NALM6 (cell line): ENCODE data around the gene STARD10.

- PRO-cap = no peak
Measured at GRCh38 chr11:70641453-70641899, 243.1 kb downstream of the CTTN start.

DNA sequence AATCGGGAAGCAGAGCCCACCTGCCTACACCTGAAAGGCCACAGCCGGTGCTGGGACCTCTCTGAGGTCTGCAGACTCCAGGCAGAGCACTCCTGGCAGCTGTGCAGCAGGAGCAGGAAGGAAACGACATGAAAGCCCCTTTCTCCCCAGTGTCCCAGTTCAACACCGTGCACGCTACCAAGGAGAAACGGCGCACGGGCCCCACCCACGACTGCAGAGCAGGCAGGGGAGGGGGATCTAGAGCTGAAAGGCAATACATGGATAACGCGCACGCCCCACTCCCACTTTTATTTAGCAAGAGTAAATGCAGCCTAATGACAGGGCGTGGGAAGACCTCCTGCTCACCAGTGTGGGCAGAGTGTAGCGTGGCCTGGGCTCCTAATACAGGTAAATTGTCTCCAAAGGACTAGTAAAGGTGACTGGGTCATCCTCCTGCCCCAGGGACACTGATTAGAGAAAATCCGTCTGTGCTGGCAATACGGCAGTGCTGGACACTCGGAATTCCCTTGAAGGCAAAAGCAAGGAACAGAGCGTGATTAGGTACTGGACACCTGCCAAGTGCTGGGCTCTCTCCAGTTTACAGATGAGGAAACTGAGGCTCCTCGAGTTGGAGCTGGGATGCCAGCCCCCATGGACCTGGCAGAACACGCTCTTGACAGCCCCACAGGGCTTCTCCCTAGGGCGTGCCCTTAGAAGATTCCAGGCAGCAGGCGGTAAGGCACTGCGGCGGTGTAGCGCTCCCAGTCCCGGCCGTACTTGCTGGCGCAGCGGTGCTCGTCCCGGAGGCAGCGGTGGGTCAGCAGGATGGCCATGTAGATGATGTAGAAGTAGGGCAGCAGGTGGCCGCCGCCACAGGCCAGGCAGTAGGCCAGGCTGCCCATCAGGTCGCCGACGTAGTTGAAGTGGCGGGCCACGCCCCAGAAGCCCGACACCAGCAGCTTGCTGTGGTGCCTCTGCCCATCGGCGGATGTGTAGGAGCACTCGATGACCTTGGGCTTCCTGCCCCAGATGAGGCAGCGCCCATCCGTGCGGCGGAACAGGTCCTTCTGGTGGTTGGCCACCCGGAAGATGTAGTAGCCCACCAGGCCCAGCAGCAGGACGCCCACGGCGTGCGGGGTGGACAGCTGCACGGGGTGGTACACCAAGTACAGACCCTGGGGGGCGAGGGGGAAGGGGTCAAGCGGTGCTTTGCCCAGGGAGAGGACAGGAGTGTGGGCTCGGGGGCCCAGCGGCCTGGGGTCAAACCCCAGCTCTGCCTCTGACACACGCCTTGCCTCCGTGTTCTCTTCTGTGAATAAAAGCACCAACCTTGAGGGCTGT is 13.0 kb downstream of the DHCR7 start:
- PRO-cap = no peak

DNA sequence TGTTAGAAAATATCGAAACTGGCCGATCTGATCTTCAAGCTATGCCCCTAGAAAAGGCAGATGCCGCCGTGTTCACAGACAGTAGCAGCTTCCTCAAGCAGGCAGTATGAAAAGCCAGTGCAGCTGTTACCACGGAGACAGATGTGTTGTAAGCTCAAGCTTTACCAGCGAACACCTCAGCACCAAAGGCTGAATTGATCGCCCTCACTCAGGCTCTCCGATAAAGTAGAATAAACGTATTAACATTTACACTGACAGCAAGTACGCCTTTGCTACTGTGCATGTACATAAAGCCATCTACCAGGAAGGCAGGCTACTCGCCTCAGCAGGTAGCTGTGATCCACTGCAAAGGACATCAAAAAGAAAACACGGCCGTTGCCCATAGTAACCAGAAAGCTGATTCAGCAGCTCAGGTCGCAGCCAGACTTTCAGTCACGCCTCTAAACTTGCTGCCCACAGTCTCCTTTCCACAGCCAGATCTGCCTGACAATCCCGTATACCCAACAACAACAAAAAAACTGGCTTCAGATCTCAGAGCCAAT is 122.8 kb upstream of the DEFB108B start:
- PRO-cap = no peak

DNA sequence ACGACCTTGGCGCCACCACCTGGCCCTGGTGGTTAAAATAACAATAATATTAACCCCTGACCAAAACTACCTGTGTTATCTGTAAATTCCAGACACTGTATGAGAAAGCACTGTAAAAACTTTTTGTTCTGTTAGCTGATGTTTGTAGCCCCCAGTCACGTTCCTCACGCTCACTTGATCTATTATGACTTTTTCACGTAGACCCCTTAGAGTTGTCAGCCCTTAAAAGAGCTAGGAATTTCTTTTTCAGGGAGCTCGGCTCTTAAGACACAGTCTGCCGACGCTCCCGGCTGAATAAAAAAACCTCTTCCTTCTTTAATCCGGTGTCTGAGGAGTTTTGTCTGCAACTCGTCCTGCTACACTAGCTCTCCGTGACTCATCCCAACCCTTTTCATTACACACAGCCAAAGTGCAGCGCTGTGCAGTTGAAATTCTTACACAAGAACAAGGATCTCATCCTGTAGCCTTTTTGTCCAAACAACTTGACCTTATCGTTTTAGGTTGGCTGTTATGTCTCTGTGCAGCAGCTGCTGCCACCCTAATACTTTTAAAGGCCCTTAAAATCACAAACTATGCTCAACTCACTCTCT is 83.8 kb upstream of the DEFB108B start:
- PRO-cap = no peak

DNA sequence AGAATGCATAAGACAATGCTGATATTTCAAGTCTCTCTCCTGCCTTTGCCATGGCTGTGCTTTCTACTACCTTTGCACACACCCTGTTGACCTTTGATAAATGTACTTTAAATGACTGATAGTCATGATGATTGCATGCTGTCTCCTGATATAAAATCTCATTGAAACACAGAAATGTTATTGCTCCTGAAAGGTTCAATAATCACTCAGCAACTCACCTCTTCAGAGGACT is 183 bp upstream of the DEFB131B start:
- PRO-cap = no peak

- PRO-cap = no peak
Measured at GRCh38 chr11:71903378-71903843, 25.0 kb downstream of the XNDC1N start.

DNA sequence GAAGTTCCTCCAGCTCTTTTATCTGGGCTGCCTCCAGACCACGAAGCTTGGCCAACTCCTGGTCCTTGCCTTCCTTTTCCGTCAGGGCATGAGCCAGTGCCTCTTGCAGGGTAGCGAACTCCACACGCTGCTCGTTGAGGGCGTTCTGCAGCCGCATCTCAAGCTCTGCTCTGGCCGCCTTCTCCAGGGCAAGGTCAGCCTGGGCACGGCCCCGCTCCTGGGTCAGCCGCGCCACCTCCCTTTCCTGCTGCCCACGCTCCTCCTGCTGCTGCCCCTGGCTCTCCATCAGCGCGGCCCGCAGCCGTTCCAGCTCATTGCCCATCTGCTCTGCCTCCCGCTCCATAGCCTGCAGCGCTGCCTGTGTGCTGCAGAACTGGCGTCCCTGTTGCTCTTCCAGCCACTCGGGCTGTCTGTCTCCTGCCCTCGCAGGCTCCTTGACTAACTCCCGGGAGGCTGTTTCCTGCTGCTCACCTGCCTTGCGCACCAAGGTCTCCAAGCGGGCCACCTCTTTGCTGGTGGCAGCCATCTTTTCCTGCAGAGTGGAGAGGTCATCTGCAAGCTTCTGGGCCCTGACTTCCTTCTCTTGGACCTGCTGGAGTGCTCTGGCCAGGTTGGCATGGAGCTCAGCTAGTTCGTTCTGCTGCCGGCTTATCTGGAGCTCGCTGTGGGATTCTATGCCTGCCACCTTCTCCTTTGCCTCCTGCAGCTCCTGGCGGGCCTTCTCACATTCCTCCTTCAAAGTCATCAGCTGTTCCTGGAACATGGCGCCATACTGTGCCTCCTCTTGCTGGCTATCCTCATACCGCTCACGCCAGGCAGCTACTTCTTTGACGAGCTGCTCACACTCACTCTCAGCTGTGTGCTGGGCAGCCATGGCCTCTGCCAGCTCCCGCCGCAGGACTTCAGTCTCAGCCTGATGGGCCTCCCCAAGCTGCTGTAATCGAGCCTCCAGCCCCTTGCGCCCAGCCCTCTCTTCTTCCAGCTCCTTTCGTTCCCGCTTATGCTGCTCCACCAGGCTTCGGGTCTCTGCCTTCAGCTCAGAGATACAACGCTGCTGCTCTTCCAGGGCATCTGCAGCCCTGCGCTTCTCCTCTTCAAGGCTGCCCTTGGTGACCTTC is 15.9 kb downstream of the IL18BP start:
- PRO-cap = no peak

DNA sequence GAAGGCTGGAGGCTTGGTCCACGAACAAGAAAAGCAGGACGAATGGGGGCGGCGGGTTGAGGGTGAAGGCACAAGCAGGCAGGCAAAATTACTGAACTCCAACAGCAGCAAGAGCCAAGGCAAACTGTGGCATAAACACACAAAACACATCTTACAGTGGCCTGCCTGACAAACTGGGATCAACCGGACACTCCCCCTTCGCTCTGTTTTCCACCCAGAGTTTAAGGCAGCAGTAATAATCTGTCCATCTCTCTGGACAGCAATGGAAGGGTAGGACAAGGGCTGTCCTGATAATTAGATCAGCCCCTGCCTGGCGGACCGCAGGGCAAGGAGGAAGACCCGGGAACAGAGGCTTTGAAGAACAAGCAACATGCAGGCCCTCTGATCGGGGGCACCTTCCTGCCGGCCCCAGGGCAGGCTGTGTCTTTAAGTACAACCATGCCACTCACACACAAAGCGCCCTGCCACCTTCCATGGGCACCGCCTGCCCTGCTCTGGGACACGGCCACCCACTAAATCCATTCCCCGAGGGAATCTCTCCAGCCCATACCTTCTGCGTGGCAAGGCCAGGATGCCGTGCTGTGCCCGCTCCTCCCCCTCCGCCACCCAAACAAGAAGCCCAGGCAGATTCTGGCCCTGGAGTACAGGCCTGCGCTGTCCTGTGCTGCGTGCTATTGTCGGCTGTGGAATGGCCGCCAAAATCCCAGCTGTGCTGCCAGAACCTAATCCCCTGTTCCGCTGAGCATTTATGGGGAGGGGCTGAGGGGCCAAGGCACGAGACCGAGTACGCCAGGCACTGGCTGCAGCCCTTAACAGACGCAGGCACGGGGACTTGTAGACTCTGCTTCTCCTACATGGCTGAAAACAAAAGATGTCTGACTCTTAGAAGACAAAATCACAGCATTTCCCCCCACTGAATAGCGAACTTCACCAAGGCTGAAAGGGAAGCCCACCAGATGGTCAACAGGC is 38.8 kb downstream of the NUMA1 start:
- PRO-cap = bidirectional peak, plus-strand start at position 30 of the sequence, minus-strand start outside the sequence; bidirectional peak, plus-strand start at position 423 of the sequence, minus-strand start at position 128 of the sequence; bidirectional peak, plus-strand start at position 812 of the sequence, minus-strand start at position 690 of the sequence

DNA sequence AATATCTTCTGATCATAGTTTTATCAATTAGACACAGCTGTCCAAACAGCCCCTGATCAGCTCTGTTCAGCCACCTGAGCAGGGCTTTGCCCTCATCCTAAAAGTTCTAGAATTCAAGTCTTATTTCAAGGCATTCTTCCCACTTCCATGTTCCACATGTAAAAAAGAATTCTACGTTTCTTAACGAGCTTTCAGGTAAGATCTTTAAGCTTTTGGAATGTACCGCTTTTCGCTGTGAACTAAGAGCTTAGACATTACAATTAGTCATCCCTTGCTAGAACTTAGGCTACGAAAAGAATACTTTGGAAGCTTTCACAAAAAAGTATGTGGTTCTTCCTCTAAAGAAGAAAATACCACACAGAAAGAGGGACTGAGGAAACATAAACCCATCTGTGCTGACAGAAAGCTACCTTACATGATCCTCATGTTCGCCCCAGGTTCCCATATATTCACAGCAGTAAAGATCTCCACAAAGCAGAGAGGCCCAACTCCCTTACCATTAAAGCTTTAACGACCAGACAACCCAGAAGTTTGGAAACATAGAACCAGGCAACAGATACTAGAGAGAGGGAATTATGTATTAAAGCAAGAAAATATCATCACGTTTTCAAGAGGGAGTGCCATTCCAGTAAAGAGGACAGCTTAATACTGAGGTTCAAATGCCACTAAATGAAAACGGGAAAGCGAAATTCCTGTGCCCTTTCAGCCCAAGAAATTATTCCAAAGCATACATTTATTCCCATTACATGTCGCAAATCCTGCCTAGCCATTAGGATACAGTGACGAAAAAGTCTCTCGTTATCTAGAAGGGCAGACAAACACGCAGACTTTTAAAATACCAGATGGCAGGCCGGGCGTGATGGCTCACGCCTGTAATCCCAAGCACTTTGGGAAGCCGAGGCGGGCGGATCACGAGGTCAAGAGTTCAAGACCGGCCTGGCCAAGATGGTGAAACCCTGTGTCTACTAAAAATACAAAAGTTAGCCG is 1.6 kb downstream of the NUMA1 start:
- PRO-cap = no peak

DNA sequence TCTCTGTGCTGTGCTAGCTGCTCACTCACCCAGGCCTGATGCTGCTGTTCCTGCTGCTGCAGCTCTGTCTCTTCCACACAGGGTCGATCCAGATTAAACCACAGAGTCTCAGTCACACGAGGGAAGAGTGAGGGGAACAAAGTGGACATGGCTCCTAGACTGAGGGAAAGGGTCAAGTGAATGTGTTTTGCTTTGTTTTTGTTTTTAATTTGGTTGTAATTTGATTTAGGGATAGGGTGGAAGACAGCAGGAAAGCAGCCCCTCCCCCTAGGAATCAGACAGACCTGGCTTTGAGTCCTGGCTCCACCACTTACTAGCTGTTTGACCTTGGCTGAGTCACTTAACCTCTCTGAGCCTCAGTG is 1.4 kb downstream of the ANAPC15 start:
- PRO-cap = no peak

DNA sequence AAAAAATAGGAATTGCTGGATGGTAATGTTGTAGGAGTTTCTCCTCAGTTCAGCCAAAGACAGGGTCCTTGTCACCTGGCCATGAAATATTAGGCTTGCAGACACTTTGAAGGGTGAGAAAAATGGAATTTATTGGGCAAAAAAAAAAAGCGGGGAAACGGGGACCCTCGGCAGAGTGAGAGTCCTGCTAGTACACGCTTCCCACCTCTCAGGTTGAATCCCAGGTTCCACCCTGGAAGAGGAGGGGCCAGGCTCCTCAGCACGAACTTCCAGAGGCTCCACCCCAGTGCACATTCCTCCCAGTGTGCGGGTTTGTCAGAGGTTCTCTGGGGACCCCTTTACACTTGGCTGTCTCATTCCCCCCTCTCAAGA is 27.3 kb downstream of the FOLR3 start:
- PRO-cap = no peak

DNA sequence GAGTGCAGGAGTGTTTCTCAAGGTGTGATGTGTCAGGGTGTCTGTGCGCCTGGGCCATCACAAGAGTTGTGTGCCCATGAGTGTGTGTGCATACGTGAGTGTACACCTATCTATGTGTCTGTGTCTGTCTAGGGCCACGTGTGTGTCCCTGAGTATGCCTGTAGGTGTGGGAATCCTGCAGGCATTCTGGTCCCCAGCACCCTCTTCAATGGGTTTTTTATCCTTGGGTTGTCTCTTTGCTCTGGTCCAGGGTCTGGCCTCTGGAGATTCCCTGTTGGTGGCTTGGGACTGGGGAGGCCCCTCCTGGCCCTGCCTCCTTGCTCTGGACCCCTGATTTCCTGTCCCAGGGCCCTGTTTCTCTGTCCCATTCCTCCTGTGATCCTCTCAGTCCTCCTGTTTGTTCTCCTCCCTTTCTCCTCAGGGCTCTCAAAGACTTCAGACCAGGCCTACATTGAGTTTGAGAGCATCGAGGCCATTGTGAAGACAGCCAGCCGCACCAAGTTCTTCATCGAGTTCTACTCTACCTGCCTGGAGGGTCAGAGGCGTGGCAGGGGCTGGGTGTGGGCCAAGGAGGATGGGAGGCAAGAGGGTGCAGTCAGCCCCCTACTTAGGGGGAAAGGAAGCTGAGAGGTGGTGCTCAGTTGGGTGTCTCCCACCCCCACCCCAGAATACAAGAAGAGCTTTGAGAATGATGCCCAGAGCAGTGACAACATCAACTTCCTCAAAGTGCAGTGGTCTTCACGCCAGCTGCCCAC is 9.5 kb downstream of the INPPL1 start:
- PRO-cap = no peak

DNA sequence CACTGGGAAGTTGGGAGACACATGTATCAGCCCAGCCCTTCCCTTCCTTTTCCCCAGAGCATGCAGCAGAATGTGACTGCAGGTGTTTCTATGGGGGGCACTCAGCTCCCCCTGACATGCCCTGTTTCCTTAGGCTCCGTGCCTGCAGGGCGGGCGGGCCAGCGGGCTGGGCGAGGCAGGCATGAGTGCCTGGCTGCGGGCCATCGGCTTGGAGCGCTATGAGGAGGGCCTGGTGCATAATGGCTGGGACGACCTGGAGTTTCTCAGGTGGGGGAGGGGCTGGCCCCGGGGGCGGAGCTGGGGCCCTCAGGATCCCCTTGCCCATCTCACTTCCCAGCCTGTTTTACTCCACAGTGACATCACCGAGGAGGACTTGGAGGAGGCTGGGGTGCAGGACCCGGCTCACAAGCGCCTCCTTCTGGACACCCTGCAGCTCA is 6.0 kb downstream of the PHOX2A start:
- PRO-cap = no peak

DNA sequence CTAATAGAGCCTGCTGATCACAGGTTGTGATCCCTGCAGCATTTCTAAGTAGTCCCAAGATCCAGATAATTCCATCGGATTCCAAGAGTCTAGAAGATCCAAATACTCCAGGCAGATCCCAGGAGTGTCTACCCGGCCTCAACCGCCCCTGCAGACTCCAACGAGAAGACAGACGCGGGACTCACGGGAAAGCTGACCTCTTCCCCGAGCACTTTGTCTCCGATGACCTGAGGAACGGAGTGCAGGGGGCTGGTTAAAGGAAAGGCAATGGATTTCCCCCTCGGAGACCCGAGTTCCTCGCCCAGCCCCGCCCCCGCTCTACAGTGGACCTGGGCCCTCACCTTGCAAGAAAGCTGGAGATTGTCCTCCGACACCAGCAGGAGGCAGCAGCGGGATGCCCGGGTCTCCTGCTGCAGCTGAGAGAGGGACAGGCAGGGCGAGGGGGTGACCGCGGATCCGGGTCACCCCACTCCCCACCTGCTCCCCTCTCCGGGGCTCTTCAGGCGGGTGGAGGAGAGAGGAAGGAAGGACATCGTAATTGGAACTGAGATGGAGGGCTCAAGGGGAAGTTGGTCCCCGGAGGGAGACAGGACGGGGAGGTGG is 84.6 kb downstream of the PDE2A start:
- PRO-cap = no peak

GRCh38 chr11:72679959-72680878 is 6.0 kb upstream of the PDE2A start:
- PRO-cap = no peak

DNA sequence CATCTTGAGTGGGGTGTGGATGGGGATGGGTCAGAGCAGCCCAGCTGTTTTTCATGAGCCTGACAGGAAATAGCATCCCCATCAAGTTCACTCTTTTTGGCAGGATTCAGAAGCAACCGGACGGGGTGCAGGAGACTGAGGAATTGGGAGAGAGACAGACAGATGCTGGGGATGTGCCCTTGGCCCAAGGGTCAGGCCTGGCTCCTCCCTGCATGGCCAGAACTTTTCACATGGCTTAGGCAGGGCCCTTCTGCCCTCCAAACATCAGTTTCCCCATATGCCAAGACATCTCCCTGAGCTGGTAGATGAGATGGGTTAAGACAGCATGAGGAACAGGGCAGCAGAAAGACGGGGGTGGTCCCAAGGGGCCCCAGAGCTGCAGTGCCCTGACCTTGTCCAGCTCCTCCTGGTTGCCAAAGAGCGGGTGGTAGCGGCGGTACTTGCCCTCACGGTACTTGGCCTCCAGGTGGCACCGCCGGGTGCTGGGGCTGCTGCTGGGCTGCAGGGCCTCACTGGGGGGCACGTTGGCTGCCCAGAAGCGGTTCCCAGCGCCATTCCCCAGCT is 29.6 kb upstream of the PDE2A start:
- PRO-cap = no peak

- PRO-cap = no peak
Measured at GRCh38 chr11:72712136-72712912, 38.1 kb upstream of the PDE2A start.

DNA sequence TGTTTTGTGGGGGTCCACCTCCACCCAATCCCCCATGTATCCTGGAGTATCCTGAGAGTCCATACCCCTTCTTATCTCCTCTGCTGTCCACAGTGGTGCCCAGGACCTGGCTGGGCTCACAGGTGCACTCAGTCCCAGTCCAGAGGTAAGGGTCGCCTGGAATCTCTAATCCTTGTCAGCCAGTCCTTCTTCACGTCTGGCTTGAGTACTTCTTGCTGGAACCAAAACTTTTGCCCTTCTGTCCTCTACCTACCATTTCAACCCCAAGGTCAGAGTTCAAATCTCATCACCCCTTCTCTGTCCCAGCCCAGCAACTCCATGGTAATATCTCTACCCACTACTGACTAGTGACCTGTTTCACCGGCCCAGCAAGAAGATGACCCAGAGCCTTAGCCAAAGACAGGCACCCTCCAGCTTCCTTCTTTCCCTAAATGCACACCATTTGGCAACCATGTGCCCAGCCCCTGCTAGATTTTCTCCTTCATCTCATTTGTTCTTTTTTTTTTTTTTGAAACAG is 15.0 kb downstream of the ARAP1 start:
- PRO-cap = no peak

GRCh38 chr11:72785754-72786275 is 8.0 kb downstream of the STARD10 start:
- PRO-cap = no peak

DNA sequence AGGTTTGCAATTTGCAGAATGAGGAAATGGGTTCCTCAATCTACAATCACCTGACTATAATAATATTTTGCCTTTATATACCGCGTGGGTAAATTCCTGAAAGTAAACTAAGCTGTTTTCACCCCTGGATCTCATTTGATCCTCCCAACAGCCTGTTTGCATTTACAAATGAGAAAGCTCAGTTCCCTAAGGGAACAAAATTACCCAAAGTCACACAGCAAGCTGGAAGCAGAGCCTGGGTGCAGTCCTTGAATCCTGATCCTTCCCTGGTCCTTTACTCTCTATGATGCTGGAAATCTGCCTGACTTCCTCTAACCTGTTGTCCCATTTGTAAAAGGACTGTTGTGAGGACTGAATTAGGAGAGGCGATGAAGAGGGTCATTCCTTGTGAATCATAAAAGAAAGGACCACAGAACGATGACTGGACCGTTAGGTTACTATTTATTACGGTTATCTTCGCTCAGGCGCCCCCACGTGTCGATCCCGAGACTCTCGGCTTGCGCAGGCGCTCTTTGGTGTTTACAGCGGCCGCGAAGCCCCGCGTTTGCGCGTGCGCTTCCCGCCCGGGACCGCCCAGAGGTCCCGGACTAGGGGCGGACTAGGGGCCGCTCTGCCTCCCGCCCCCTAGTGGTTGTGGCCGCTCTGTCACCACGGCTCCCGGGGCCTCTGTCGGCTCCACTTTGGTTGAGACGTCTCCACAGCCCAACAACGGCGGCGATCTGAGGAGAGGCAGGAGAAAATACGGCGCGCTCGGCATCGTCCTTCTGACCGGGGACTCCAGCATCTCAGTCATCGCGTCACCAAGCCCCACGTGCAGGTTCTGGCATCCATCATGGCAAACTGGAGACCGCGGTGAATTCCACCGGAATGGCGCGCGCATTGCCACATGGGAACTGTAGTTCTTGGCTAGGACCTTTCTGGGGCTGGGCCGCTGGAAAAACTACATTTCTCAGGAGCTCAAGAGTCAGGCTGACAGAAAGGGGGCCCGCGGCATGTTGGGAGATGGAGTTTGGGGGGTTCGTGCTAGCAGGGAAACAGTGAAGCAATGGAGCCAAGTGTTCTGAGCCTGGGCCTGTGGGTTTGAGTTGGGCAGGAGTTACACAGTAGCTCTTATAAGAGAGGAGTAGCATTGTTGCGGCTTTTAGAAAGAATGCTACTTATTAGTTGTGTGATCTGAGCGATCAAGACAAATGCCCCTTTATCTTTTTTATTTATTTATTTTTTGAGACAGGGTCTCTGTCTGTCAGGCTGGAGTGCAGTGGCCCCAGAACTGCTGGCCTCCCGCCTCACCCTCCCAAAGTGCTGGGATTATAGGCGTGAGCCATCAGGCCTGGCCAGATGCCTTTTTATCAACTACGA is at the start of gene STARD10:
TSS of gene STARD10 (minus strand) at position 842 of the 1,359 bp plus-strand sequence.
- PRO-cap = bidirectional peak, plus-strand start at position 576 of the sequence, minus-strand start at position 494 of the sequence; bidirectional peak, plus-strand start at position 1,029 of the sequence, minus-strand start at position 810 of the sequence